H9 (cell line): ENCODE measurements around a stretch of chr2.

DNA sequence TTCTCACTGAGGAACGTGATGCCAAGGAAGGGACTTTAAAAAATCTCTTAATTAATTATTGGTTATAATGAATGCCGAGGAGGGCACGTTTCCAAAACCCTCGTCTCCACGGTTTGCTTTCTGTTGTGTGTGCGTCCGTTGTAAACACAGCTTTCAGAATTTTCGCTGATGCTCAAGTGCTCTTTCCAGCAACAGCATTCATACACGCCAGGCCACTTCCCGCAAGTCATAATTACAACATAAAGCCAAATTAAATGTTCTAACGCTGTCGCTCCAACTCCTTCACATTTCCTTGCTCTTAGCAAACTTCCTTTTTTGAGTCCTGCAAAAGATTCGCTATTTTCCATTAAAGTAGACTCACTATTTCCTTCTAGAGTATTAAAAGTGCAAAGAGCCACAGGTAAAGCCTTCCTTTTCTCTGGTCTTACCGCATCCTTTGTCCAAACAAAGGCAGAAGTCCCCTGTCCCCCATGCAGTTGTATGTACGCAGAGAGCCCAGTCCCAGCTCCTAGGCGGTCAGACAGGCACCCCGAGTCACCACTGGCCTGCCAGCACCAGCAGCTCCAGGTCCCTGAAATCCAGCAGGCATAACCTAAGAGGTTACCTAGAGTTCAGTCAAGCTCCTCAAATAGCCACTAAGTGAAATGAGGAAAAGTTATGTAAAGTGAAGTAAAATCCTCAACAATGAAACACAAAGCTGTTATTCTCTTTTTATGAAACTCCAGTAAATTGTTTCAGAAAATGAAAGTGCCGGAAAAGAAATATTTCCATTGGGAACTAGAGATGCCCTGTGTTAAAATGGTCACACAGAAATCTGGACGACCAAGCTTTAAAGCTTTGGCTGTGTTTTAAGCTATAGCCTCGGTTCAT, 60.5 kb upstream of the TWIST2 start:
- PRO-cap: no peak

GRCh38 chr2:238886365-238887061, 38.6 kb downstream of the TWIST2 start:
- PRO-cap: no peak

GRCh38 chr2:238938198-238938932, 90.5 kb downstream of the TWIST2 start:
- PRO-cap: no peak

DNA sequence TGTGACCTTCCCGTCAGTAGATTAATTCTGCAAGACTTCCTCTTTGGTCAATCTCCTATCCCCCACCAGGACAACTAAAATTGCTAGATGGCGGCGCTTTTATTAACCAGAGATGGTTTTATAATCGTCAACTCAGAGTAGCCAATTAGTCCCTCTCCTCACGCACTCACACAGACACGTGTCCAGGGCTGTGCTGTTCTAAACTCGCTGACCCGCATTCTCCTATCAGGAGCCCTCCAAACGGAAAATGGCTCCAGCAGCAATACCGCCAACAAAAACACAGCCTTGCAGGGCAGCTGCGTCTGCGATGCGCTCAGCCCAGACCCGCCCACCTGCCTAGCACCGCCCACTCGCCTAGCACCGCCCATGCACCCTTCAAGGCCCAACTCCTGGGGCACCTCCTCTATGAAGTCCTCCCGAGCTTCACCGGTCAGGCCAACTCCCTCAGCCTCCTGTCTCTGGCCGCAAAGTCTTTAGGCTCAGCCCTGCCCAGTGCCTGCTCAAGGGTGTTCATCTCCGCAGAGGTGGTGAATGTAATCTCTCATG, 119.6 kb downstream of the TWIST2 start:
- PRO-cap: no peak

DNA sequence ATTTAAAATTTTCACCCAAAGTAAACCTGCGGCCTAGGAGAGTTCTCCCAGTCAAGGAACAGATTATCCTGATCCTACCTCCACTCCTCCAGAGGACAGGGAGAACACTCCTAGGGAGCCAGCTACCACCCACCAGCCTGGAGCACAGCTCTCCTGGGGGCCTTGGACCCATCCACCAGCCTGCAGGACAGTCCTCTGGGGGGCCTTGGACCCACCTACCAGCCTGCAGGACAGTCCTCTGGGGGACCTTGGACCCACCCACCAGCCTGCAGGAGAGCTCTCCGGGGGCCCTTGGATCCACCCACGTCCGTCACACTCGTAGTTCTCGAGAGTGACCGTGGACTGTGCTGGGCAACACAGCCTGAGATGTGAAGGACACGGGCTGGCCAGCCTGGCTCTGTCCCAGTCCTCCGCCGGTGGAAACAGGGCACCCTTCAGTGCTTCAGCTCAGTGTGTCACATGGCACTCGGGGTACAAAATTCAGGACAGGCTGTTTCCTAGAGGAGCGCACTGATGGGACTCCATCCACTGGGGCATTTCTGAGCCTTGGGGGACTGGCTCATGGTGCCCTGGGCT, 211.9 kb downstream of the TWIST2 start:
- PRO-cap: no peak

- PRO-cap: no peak
Measured at GRCh38 chr2:239072075-239072412, 224.2 kb downstream of the TWIST2 start.

DNA sequence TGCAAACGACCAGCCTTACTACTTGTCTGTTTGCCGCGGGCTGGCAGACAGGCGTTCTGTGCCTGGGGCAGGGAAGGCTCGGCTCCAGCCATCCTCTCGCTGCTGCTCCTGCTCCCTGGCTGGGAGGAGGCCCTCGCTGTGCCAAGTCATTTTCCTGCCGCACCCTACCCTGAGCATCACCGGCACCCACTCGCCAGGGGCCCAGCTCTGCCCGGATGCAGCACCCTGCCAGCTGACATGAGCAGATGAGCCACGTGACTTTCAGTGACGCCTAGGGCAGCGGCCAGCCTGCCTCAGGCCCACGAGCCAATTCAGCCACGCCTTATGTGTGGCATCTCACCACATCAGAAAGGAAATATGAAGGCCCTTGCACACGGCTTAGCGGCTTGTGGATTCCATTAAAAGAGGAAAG, 250.4 kb downstream of the TWIST2 start:
- PRO-cap: no peak

DNA sequence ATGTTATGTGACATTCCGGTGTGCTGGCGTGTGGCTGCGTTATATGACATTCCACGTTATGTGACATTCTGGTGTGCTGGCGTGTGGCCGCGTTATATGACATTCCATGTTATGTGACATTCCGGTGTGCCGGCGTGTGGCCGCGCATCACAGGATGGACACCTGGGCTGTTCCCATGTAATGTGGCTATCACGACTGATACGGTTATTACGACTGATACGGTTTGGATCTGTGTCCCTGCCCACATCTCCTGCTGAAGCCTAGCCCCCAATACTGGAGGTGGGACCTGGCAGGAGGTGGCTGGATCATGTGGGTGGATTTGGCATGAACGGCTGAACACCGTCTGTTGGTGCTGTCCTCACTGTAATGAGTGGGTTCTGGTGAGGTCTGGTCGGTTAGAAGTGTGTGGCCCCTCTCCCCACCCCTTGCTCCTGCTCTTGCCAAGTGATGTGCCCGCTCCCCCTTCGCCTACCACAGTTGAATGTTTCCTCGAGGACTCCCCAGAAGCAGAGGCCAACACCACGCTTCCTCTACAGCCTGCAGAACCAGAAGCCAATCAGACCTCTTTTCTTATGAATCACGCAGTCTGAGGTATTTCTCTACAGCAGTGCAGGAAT, 275.8 kb downstream of the HDAC4 start:
- PRO-cap: no peak

- PRO-cap: no peak
Measured at GRCh38 chr2:239164262-239165010, 236.4 kb downstream of the HDAC4 start.

DNA sequence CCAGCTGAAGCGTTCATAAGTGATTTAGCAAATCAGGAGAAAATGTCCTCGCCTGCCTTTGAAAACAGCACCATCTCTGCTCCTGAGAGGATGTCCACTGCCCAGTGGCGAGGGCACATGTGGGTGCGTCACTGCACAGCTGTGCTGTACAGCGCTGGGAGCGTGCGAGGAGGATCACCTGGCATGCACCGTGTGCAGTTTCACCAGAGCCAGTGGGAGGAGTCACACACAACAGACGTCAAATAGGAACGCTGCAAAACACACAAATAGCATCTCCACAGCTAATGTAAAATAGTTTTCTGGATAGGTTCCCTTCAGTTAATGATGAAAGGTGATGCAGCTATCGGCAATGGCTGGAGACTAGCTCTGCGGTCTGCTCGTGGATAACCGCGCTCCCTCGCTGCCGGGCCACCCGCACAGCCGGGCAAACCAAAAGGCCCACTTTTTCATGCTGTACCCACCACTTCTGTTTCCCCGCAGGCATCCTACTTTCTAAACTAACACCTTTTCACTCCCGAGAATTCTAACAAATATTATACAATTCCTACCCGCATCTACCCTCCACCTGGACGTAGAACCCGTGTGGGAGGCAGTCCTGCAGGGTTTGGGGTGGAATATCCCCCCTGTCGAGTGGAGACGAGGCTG, 153.9 kb downstream of the HDAC4 start:
- PRO-cap: no peak

DNA sequence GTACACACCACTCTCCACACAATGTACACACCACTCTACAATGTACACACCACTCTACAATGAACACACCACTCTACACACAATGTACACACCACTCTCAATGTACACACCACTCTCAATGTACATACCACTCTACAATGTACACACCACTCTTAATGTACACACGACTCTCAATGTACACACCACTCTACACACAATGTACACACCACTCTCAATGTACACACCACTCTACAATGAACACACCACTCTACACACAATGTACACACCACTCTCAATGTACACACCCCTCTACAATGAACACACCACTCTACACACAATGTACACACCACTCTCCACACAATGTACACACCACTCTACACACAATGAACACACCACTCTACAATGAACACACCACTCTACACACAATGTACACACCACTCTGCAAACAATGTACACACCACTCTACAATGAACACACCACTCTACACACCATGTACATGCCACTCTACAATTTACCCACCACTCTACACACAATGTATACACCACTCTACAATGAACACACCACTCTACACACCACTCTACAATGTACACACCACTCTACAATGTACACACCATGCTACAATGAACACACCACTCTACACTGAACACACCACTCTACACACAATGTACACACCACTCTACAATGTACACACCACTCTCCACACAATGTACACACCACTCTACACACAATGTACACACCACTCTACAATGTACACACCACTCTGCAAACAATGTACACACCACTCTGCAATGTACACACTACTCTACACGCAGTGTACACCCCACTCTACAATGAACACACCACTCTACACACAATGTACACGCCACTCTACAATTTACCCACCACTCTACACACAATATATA, 119.7 kb downstream of the HDAC4 start:
- PRO-cap: no peak

GRCh38 chr2:239369538-239370153, 31.2 kb downstream of the HDAC4 start:
- PRO-cap: no peak

DNA sequence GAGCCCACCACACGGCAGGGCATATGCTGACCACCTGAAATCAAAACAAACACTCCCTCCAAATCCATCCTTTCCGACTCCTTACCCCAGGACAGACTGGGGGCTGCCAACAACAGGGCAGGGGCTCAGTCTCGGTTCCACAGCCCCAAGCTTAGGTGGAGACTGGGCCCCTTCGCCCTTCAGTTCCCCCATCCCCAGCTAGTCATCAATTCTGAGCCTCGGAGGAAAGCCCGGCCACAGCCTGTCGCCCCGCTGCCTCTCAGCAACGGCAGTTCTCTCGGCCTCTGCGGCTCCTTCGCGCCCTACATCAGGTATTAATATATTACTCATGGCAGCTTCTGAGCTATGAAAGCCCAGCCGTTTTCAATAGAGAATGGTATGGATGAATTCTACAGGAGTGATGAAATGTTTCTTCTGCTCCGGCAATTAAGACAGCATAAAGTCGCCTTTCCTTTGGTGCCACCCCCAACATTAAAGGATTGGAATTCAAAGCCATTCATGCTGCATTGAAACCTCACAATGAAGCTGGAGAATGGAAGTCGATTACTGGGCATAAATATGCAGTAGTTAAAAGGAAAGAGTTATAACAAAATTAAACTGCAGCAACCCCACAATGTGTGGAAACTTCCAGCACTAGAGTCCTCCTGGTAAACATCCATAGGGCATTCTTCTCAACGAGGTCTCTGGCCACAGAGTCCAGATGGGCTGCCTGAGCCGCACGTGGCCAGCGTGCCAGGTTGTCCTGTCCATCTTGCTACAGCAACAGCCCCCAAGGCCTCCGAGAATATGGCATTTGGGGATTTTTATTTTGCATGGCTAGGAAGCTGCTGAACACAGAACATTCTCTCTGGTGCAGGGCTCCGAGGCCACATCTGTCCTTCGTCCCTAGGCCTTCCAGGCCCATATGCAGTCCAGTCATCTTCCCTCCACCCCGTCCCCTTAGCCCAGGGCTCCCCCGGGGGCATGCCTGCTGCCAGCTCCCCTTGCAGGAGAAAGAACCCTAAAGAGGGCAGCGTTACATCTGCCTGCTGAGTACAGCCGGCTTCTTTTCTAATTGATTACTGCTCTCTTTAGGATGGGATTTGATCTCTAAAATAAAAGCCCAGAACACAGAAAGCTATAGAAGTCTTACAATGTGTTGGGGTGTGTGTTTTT, 2.6 kb downstream of the HDAC4 start:
- PRO-cap: no peak

DNA sequence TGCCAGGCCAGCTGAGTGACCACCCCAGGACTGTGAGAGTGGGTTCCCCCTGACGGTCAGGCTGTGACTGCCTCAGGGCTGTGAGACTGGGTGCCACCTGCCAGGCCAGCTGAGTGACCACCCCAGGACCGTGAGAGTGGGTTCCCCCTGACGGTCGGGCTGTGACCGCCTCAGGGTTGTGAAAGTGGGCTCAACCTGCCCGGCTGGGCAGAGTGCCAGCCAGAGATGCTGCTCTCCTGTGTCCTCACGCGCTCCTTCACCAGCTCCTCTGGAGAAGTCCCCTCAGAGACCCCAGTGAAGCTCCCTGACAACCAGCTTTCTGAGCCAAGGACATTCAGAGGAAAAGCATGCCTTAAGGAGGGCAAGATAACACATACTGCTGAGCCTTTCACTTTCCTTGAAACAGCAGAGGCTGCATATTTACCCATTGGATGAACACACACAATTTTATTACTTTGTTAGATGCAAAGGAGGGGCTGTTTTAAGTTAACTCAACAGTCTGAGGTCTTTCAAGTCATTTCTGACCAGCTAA, 70.9 kb downstream of the NDUFA10 start:
- PRO-cap: no peak

- PRO-cap: no peak
Measured at GRCh38 chr2:239965407-239965754, 59.8 kb downstream of the NDUFA10 start.

- PRO-cap: no peak
Measured at GRCh38 chr2:240232495-240232874, 92.0 kb upstream of the OTOS start.

DNA sequence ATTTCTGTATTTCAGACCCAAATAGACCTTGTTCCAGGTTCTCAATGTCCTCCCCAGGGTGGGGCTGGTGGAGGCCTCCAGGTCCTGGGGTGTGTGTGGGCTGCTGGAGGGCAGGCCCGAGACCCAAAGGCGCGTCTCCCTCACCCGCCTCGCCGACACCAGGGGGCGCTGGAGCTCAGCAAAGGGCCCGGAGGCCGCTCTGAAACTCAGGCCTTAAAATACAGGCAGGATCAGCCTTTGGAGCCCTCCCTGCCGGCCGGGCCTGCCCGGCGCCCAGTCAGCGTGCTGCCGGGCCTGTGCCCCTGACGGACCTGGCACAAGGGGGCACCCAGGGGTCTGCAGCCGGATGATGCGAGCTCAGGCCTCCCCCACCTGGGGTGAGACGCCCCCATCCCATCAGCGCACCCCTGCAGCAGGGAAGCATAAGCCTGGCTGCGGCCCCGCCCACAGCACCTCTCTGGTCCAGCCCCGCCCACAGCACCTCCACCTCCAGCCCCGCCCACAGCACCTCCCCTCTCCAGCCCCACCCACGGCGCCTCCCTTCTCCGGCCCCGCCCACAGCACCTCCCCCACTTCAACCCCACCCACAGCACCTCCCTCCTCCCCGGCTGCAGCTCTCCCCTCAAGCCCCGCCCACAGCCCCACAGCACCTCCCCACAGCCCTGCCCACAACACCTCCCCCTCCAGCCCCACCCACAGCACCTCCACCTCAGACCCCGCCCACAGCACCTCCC, 92.6 kb upstream of the OTOS start:
- PRO-cap: unidirectional peak, minus-strand start at position 455 of the sequence

- PRO-cap: no peak
Measured at GRCh38 chr2:240434589-240435103, 817 bp upstream of the GPC1 start.

DNA sequence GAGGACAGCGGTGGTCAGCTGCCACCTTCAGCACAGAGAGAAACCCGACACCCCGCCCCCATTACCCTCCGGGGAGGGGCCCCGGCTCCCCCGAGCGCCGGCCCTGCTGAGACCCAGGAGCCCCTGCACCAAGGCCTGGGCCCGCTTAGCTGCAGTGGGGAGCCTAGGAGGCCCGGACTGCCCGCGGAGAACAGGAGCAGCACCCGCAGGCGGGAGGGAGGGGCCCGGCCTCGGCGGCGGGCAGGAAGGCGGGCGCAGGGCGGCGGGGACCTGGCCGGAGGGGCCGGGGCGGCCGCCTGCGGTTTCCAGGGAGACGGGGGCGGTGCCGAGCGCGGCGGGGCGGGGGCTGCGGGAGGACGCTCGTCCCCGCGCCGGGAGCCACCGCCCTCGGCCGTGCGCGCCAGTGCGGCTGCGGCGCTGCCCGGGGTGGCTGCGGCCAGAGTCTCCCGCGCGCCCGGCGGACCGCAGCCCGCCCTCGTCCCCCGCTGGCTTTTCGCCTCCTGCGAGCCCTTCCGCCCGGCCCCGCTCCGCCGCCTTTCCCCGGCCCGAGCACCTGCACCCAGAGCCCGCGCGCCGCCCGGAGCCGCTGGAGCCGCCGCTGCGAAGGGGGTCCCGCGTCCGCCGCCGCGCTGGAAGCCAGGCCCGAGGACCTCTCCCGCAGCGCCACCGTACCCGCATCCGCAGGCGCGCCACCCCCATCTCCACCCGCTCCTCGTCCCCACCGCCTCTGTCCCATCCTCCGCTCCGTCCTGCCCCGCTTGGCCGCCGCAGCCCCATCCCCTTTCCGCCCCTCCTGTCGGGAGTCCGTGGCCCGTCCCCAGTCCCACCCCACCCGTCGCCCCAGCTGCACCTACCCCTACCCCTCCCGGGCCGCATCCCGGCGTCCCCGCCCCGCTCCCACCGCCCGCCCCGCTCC, 17.2 kb downstream of the GPC1 start:
- PRO-cap: unidirectional peak, plus-strand start at position 403 of the sequence

DNA sequence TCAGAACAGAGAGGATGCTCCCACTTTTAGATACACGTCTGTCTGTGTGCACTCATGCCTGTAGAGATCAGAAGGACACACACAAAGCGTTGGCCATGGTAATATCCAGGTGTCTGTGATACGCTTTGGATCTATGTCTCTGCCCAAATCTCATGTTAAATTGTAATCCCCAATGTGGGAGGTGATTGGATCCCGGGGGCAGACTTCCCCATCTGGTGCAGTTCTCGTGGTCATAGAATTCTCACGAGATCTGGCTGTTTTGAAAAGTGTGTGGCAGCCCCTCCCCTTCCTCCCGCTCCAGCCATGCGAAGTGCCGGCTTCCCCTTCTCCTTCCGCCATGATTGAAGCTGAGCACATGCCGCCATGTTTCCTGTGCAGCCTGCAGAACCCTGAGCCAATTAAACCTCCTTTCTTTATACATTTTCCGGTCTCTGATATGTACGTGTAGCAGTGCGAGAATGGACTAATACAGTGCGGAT, 42.4 kb downstream of the GPC1 start:
- PRO-cap: no peak